Keratinocyte (primary cell): ENCODE measurements around a stretch of chr18.

CAGE:
- cytosol, long polyA minus RNA, result no peak
- cytosol, long polyA plus RNA, result no peak
- long polyA plus RNA, result no peak
- nucleus, long polyA minus RNA, result no peak
- nucleus, long polyA plus RNA, result no peak
Observed at GRCh38 chr18:39648158-39648515, 2082.5 kb upstream of the CELF4 start.

CAGE:
- cytosol, long polyA minus RNA, result no peak
- cytosol, long polyA plus RNA, result no peak
- long polyA plus RNA, result no peak
- nucleus, long polyA minus RNA, result no peak
- nucleus, long polyA plus RNA, result no peak
Observed at GRCh38 chr18:41695443-41695991, 259.5 kb upstream of the PIK3C3 start.

GRCh38 chr18:43034604-43035036 lies 80.9 kb downstream of the RIT2 start:
CAGE:
- cytosol, long polyA minus RNA, result no peak
- cytosol, long polyA plus RNA, result no peak
- long polyA plus RNA, result no peak
- nucleus, long polyA minus RNA, result no peak
- nucleus, long polyA plus RNA, result no peak

DNA sequence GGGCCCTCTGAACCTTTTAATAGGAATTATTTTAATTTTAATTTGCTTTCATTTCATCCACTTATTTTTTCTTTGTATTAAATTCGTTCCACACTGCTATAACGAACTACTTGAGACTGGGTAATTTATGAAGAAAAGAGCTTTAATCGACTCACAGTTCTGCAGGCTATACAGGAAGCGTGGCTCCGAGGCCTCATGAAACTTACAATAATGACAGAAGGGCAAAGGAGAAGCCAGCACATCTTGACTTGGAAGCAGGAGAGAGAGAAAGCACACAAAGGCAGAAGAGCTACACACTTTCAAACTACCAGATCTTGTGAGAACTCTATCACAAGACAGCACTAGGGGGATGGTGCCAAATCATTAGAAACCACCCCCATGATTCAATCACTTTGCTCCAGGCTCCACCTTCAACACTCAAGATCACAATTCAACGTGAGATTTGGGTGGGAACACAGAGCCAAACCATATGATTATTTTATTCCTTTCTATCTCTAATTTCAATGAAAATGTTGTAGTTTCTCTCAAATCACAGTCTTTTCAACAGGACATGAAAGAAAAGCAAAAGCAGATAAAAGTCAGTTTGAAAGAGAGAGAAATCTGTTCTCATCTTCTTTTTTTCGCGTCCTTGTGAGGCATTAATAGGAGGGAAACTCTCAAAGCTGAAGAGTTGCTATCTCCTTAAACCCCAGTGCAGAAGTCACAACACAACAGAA lies 655.9 kb upstream of the SYT4 start:
CAGE:
- cytosol, long polyA minus RNA, result no peak
- cytosol, long polyA plus RNA, result no peak
- long polyA plus RNA, result no peak
- nucleus, long polyA minus RNA, result no peak
- nucleus, long polyA plus RNA, result no peak

DNA sequence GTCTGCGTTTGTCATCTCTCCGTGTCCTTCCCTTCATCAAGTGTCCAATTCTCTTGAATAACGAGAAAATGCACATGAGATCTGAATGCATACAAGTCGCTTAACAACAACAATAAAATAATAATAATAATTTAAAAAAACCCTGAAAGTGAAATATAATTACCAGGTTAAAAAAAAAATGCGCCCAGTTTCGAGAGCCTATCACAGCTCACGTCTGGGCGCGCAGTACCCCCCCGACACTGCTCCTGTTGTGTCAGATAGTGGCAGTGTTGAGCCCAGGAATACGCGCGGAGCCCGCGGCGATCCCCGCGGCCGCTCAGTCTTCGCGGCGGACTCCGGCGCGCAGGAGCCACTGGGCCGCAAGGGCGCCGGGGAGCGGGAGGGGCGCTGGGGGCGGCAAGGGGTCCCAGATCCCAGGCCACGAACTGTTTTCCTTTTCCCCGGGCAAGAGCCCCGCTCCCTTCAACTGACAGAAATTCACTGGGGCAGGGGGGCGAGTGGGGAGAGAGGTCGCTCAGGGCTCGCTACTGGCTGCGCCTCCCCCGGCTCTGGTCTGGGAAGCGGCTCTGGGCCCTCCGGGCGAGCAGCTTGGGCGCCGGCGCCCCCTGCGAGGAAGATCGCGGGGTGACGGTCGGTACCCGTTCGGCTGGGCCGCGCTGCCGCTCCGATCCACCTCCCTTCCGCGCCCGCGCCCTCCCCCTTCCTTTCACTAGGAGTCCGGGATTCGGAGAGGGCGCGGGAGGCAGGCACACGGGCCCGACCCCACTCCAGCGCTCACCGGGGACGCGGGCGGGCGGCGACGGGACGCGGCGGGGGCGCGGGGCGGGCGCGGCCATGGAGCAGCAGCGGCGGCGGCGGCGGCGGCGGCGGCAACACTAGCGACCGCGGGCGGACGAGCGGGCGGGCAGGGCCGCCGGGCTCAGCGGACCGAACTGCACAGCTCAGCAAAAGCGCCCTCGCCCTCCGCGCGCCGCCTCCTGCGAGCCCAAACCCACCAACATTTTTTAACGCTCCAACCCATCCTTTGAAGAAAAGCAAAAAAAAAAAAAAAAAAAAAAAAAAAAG lies 1.5 kb upstream of the SETBP1 start:
CAGE:
- cytosol, long polyA minus RNA, result no peak
- cytosol, long polyA plus RNA, result no peak
- long polyA plus RNA, result no peak
- nucleus, long polyA minus RNA, result no peak
- nucleus, long polyA plus RNA, result no peak

GRCh38 chr18:44682710-44683517 lies 2.2 kb downstream of the SETBP1 start:
CAGE:
- cytosol, long polyA minus RNA, result no peak
- cytosol, long polyA plus RNA, result no peak
- long polyA plus RNA, result no peak
- nucleus, long polyA minus RNA, result no peak
- nucleus, long polyA plus RNA, result no peak

CAGE:
- cytosol, long polyA minus RNA, result no peak
- cytosol, long polyA plus RNA, result no peak
- long polyA plus RNA, result no peak
- nucleus, long polyA minus RNA, result no peak
- nucleus, long polyA plus RNA, result no peak
Observed at GRCh38 chr18:44708562-44709171, 28.0 kb downstream of the SETBP1 start.

DNA sequence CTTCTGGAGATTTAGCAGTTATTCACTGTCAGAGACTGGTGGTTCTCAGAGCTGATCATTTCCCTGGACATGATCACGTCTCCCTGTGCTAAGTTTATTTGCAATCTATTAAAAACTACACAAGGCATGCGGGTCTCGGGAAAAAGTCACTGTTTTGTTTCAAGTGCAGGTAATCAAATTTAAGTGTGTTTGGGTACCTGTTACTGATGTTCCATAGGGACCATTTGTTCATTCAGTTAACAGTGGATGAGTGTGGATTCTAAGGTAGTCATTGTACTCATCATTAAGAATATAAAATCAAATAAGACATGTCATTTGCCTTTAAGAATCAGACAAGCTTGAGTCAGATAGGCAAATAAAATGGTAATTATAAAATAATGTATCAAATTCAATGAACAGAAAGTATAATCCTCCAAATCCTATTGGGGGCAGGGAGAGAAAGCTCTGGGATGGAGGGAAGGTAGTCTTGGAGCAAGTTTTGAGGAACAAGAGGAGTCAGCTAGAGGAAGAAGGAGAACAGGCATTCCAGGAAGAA lies 47.6 kb downstream of the SETBP1 start:
CAGE:
- cytosol, long polyA minus RNA, result no peak
- cytosol, long polyA plus RNA, result no peak
- long polyA plus RNA, result no peak
- nucleus, long polyA minus RNA, result no peak
- nucleus, long polyA plus RNA, result no peak

CAGE:
- cytosol, long polyA minus RNA, result no peak
- cytosol, long polyA plus RNA, result no peak
- long polyA plus RNA, result no peak
- nucleus, long polyA minus RNA, result no peak
- nucleus, long polyA plus RNA, result no peak
Observed at GRCh38 chr18:44779718-44780403, 99.2 kb downstream of the SETBP1 start.

CAGE:
- cytosol, long polyA minus RNA, result no peak
- cytosol, long polyA plus RNA, result no peak
- long polyA plus RNA, result no peak
- nucleus, long polyA minus RNA, result no peak
- nucleus, long polyA plus RNA, result no peak
Observed at GRCh38 chr18:45522379-45522717, 92.9 kb upstream of the SLC14A2 start.

GRCh38 chr18:45660780-45661218 lies 45.5 kb downstream of the SLC14A2 start:
CAGE:
- cytosol, long polyA minus RNA, result no peak
- cytosol, long polyA plus RNA, result no peak
- long polyA plus RNA, result no peak
- nucleus, long polyA minus RNA, result no peak
- nucleus, long polyA plus RNA, result no peak

CAGE:
- cytosol, long polyA minus RNA, result no peak
- cytosol, long polyA plus RNA, result no peak
- long polyA plus RNA, result no peak
- nucleus, long polyA minus RNA, result no peak
- nucleus, long polyA plus RNA, result no peak
Observed at GRCh38 chr18:45775132-45775843, 50.2 kb upstream of the SIGLEC15 start.

DNA sequence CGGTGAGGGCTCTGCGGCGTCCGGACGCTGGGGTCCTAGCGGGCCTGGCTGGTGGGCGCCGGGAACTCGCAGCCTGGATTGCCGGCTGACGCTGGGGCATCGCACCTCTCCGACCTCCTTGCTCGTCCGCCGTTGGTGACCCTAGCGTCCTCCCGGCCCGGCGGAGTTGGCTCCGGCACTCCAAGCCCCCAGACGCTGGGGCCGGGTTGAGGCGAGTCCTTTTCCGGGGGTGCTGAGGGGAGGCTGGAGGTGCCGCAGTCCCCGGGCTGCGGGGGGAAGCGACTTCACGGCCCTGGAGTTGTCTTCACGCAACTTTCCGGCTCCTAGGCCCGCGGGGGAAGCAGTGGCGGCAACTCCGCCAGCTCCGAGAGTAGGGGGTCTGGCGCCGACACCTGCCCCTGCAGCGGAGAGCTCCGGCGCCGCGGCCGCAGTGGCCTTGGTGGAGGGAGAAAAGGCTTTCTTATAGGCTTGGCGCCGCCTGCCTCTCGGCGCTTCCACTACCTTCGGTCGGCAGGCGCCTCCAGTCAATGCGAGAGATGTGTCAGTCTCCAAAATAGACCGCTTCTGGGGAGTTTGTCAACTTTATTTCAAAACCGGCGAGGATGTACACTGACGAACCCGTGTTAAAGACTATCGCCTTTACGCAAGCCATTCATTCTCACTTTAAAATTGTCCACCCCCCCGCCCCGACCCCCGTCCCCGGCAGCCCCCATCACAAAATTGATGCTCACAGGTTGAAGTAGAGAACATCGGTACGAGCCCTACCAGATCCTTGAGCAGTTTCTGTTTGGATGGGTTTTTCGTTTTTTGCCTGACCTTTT lies 813 bp downstream of the C18orf25 start:
CAGE:
- cytosol, long polyA minus RNA, result no peak
- cytosol, long polyA plus RNA, result no peak
- long polyA plus RNA, result no peak
- nucleus, long polyA minus RNA, result no peak
- nucleus, long polyA plus RNA, result no peak

CAGE:
- cytosol, long polyA minus RNA, result start-site peak on the plus strand at chr18:46264136-46264265, 39 reads
- cytosol, long polyA plus RNA, result no peak
- long polyA plus RNA, result no peak
- nucleus, long polyA minus RNA, result no peak
- nucleus, long polyA plus RNA, result no peak
Observed at GRCh38 chr18:46264141-46264977, 69.5 kb upstream of the RNF165 start.

DNA sequence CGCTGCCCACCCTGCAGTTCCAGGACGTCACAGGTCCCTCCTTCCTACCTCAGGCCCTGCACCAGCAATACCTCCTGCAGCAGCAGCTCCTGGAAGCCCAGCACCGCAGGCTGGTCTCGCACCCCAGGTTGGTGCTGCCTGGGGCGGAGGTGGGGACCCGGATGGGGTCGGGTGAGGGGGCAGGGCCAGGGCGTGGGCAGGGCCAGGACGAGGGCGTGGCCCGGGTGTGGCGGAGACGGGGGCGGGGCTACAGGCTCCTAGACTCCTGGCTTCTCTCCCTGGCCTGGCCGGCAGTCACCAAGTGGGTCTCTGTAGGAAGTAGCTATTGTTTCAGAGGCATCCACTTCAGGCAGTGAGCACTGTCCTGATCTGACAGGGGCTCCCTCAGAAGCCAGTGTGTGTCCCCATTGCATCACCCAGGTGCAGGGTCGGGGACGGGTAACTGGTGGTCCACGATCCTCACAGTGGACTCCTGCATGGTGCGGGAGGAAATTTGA lies 99.6 kb downstream of the RNF165 start:
CAGE:
- cytosol, long polyA minus RNA, result no peak
- cytosol, long polyA plus RNA, result no peak
- long polyA plus RNA, result no peak
- nucleus, long polyA minus RNA, result no peak
- nucleus, long polyA plus RNA, result no peak

DNA sequence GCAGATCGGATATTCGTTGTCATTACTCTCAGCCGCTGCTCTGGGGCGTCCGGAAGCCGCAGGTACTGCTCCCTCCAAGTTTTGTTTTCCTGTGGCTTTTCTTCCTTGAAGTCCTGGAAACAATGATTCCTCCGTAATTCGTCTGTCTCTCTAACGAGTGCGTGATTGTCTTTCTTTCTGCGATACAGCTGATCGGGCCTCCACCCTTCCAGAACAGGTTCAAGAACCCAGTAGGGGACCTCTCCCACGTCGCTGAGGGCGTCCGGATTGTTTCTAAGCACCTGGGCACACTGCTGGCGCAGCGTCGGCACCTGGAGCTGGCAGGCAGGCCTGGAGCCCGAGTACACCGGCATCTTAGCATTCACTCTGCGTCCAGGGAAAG lies 2.1 kb downstream of the ELOA2 start:
CAGE:
- cytosol, long polyA minus RNA, result no peak
- cytosol, long polyA plus RNA, result no peak
- long polyA plus RNA, result no peak
- nucleus, long polyA minus RNA, result no peak
- nucleus, long polyA plus RNA, result no peak

DNA sequence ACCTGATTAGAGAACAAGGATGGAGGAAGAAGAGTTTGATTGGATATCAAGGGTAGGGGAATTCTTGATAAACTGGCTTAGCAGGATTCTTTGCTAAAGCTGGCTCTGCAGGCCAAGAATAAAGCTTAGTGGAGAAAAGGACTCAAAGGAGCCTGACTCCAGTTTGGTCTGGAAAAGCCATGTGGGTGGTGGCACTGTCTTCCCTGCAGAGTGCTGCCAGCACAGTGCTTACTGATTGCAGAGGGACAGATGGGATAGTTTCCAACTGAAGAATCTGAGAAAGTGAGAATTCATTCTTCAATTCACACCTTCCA lies 334.6 kb downstream of the SMAD2 start:
CAGE:
- cytosol, long polyA minus RNA, result no peak
- cytosol, long polyA plus RNA, result no peak
- long polyA plus RNA, result no peak
- nucleus, long polyA minus RNA, result no peak
- nucleus, long polyA plus RNA, result no peak

DNA sequence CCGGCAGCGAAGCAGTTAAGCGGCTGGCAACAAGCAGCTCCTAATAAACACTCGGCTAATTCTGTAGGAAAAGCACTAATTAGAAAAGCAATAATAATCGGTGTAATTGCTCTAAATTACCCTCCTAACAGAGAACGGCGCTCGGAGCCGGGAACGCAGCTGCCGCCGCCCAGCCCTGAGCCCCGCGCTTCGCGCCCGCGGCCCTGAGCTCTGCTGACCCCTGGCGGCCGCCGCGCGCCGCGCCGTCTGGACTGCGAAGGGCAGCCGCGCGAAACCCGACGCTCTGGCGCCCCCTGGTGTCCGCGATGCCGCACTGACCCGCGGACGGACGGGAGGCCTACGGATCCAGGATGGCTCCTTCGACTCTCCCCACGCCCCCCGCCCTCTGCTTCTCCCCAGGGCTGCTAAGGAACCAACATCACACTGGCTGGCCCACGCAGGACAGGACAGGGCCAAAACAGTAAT lies 181.4 kb downstream of the SMAD2 start:
CAGE:
- cytosol, long polyA minus RNA, result no peak
- cytosol, long polyA plus RNA, result no peak
- long polyA plus RNA, result no peak
- nucleus, long polyA minus RNA, result no peak
- nucleus, long polyA plus RNA, result no peak

GRCh38 chr18:47799157-47799826 lies 131.2 kb downstream of the SMAD2 start:
CAGE:
- cytosol, long polyA minus RNA, result no peak
- cytosol, long polyA plus RNA, result no peak
- long polyA plus RNA, result no peak
- nucleus, long polyA minus RNA, result no peak
- nucleus, long polyA plus RNA, result no peak

DNA sequence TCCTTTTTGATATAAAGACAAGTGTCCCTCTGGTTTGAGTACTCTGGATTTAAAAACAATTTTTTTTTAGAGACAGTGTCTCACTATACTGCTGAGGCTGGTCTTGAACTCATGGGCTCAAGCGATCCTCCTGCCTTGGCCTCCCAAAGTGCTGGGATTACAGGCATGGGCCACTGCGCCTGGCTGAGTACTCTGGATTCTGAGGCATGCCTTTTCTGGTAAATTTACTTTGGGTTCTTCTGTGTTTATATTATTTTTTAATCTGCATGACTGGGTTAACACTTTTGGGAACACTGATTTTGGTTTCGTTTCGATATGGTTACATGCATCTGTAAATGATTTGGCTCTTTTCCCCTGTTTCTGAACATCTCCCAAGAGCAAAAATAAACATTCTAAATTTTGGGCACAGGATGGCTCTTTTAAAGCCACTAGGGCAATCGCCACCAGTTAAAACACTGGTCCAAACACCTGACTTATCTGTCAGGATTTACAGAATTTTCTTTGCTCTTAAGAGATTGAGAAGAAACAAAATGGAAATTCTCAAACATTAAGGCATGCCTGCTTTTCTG lies 113.0 kb downstream of the SMAD2 start:
CAGE:
- cytosol, long polyA minus RNA, result no peak
- cytosol, long polyA plus RNA, result no peak
- long polyA plus RNA, result no peak
- nucleus, long polyA minus RNA, result no peak
- nucleus, long polyA plus RNA, result no peak